Left colon (tissue), 1 donor: ENCODE measurements around a stretch of chr1.

- PRO-cap = no peak
Measured at GRCh38 chr1:244353336-244354197, 1.1 kb downstream of the C1orf100 start.

GRCh38 chr1:244654168-244655052 is 1.5 kb downstream of the DESI2 start:
- PRO-cap = no peak

- PRO-cap = no peak
Measured at GRCh38 chr1:244673076-244673541, 20.2 kb downstream of the DESI2 start.

DNA sequence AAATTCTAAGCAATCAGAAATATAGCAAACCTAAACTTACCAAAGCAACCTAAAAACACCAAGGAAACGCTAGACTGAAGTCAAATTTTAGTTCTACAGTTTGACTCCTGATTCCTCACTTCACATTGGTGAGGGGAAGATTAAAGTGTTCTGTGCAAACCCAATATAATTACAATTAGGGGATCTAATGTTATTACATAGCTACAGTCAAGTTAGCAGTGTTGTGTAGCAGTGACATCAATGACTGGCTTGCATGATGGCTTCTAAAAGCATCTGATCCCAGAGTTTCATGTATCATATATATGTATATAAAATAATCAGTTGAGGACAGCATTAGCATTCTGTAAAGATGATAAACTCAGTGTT is 11.6 kb downstream of the HNRNPU start:
- PRO-cap = no peak

DNA sequence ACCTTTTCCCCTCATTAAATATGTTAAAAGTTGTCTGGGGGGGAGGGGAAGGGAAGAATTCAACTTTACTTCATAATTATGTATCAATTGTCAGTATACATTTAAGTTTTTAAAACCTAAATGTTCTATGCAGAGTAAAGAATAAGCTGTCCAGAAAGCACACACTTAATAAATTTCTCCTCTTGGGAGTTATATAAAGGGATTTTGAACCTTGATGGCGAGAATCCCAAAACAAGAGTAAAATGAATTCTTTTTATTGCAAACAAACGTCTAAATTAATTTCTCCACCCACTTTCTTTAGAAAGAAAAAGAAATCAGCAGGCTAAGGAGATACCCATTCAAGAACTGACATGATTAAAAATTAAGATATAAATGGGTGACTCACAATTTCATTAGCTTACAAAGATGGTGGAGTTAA is 11.2 kb downstream of the HNRNPU start:
- PRO-cap = no peak

- PRO-cap = no peak
Measured at GRCh38 chr1:244860191-244860939, 4.0 kb downstream of the HNRNPU start.

DNA sequence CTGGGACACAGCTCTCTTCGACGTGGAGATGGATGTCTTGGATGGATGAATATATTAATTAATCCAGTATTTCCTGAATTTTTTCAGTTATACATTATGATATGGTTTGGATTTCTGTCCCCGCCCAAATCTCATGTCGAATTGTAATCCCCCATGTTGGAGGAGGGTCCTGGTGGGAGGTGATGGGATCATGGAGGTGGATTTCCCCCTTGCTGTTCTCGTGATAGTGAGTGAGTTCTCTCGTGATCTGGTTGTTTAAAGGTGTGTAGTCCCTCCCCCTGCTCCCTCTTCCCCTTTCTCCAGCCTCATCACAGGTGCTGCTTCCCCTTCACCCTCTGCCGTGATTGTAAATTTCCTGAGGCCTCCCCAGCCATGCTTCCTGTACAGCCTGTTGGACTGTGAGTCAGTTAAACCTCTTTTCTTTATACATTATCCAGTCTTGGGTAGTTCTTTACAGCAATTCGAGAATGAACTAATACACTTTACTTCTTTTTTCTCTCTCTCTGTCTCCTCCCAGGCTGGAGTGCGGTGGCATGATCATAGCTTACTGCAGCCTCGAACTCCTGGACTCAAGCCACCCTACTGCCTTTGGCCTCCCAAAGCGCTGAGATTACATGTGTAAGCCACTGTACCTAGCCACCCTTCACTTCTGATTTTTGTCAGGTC is 11.9 kb upstream of the EFCAB2 start:
- PRO-cap = no peak

GRCh38 chr1:245550436-245551108 is 395.8 kb downstream of the KIF26B start:
- PRO-cap = no peak

DNA sequence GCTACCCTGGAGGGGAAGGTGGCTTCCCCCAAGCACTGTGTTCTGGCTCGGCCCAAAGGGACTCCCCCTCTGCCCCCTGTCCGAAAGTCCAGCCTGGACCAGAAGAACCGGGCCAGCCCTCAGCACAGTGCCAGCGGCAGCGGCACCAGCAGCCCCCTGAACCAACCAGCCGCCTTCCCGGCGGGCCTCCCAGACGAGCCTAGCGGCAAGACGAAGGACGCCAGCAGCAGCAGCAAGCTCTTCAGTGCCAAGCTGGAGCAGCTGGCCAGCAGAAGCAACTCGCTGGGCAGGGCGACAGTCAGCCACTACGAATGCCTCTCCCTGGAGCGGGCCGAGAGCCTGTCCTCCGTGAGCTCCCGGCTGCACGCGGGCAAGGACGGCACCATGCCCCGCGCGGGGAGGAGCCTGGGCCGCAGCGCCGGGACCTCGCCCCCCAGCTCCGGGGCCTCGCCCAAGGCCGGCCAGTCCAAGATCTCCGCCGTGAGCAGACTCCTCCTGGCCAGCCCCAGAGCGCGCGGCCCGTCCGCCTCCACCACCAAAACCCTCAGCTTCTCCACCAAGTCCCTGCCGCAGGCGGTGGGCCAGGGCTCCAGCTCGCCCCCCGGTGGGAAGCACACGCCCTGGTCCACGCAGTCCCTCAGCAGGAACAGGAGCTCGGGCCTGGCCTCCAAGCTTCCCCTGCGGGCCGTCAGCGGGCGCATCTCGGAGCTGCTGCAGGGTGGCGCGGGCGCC is 533.1 kb downstream of the KIF26B start:
- PRO-cap = no peak

- PRO-cap = no peak
Measured at GRCh38 chr1:245808381-245808814, 653.6 kb downstream of the KIF26B start.

DNA sequence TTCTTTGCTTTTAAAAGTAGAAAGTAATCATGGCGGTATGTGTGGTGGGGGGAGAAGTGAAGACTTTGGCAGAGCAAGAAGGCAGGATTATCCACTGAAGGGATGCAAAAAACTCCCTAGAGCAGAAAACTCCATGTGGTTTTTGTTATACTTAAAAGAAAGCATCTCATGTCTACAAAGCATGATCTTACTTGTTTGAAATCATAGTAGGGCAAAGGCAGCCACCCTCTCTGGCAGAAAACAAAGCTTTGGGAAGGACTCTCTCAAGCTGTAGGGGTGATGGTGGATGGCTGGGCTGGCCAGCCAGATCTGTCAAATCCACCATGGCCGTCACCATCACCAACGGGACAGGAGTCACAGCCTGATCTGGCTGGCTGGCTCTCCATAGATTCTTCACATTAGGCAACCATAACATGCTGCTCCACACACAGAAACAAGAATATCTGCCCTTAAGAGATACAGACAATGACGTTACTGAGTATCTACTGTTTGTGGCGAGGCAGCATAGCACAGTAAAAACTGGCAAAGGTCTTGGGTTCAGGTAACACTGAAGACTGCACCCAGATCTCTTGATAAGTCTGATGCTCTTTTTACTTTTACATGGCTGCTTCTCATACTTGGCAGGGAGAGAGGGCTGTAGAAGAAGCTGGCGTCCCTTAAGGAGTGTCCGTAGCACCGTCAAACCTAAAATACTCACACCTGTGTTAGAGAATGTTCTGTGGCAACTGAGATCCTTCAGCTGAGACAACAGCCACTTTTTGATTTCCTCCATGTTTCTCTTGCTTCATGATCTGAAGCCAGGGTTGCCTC is 589.1 kb downstream of the SMYD3 start:
- PRO-cap = no peak

- PRO-cap = no peak
Measured at GRCh38 chr1:246116939-246118043, 389.8 kb downstream of the SMYD3 start.

DNA sequence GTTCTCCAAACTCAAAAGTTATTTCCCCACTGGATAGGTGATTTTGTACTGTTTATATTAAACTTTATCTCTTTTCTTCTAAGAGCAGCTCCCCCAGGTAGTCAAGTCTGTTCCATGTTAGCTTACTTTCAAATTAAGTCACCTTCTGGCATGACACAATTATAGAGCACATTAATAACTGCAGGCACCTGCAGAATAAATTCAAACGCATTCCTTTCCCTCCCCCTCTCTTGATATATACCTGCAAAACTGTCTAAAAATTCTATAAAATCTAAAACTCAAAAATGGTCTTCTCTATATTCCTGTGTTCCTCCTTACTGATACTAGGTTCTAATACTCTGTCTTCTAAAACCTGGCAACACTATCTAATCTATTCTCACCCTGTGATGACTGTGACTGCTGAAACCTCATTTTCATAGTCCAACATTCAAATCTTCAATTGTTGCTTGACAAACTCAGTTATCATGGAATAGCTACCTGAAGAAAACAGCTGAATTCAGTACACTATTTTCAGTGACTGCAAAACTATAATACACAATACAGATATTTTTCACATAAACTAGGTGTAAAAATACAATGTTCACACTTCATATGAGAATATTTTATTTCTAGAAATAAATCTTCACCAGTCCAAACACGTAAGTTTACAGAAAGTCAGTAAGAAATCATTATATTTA is 257.1 kb downstream of the SMYD3 start:
- PRO-cap = no peak

- PRO-cap = no peak
Measured at GRCh38 chr1:246677655-246678281, 46.4 kb upstream of the SCCPDH start.

DNA sequence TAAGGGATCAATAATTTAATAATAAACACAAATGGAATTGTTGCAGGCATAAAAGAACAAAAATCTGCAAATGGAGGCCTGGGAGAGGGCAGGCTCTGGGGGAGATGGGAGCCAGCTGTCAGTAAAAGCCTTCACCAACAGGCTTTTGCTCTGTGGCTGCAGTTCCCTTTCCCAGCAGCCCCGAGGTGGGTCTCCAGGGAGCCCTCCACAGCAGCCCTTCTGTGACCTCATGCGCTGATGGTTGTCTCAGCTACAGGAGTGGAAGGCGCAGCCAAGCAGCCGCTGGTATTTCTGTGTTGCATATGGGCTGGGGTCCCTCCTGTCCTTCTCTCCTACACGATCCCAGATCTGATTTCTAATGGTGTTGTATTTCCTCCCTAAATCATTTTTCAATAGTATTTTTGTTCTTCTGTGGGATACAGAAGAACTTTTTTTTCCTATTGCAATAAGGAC is 42.4 kb upstream of the SCCPDH start:
- PRO-cap = no peak

GRCh38 chr1:246689563-246690032 is 34.6 kb upstream of the SCCPDH start:
- PRO-cap = unidirectional peak, plus-strand start at chr1:246689755; unidirectional peak, plus-strand start at chr1:246689904; unidirectional peak, plus-strand start at chr1:246689941

DNA sequence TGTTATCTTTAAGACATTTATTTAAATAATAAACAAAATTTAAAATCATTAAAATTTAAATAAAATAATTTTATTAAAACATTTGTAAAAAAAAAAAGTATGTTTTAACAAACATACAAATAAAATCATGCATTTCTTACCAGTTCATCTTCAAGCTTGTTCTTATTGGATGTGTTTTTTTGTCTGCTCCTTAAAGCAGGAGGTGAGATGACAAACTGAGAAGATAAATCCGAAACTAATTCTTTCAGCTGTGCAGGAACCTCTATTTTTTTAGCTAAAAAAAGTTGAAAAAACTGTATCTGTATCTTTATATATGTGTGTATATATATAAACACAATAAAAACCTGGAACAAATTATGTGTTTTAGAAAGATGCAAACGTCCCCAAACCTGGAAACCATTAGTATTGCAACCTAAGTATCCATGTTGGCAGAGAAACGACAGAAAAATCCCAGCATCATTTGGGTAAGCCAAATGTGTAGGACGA is 88.0 kb downstream of the AHCTF1 start:
- PRO-cap = no peak

DNA sequence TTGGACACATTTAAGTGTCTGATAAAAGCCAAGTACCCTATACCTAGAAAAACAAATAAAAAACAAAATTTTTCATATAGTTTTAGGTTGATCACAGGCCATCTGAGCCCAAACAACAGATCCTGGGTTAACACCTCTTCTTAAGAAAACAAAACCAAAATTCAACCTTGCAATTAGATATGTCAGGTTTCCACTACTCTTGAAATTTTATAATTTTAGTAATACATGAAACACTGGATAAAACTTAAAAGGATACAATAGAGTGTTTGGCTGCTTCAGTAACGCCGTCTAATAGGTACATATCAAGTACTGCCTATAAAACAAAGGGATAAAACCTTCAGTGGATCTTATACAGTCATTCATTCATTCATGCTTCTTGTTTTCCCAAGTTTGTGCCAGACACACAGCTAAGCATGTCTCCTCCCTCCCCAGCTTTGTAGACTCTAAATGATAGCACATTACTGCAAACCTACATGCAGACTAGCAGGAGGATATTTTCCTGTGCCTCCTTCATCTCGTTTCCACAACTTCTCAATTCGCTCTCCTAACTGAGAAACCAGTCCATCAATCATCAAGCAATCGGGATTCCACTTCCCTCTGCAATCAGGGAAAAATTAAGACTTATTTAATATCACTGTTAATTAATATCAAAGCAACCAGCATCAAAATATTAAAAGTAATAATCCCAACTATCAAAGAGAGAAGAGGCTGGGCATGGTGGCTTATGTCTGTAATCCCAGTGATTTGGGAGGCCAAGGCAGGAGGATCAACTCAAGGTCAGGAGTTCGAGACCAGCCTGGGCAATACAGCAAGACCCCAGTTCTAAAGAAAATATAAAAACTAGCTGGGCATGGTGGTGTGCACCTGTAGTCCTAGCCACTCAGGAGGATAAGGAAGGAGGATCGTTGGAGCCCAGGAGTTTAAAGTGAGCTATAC is 43.6 kb downstream of the AHCTF1 start:
- PRO-cap = no peak

DNA sequence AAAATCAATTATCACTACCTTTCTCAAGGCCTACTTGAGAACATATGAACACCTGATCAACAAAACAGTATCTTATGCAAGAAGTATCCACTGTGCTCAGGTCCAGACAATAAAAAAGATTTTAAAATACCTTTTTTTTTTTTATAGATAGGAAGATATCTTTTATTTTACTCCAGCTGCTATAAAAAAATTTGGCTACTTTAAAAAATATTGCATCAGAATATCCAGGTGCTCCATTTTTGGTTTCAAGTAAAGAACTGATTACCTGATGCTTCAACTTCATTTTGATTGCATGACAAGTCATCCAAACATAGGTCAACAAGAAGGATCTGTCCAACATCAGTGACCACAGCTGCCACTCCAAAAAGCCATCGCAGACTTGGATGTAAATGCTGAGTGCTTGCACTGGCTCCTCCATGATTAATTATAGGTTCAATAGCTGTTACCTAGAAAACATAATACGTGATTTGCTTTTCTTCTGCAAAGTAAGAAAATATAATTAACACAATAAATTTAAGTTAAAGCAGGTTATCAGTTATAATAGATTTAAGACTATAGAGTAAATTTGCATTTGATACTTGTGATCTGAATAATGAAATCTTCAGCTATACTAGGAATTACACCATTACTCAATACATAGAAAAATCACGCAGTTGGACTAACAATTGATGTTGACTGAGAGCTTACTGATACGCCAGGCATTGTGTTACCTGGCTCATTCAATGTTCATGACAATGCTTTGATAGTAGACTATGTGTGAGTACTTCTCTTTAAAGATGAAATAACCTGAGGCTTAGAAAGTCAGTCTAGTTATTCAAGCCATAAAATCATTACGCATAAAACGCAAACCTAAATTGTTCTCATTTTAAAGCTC is 18.5 kb downstream of the AHCTF1 start:
- PRO-cap = no peak

- PRO-cap = no peak
Measured at GRCh38 chr1:247332483-247332655, 702 bp upstream of the ZNF496 start.